ENCODE data around the genes CPSF6, LRRC10, RAB3IP, PTPRR and THAP2.

GRCh38 chr12:68819808-68820589, 12.0 kb downstream of the MDM2 start:
- PRO-cap, 4 experiments, result no peak in any of the 4 experiments
- RAMPAGE, long total RNA, 4 experiments, result no peak in any of the 4 experiments

- PRO-cap, 4 experiments, result no peak in any of the 4 experiments
- RAMPAGE, long total RNA, 4 experiments, result no peak in any of the 4 experiments
Measured at GRCh38 chr12:68976498-68976915, 43.5 kb upstream of the CPM start.

DNA sequence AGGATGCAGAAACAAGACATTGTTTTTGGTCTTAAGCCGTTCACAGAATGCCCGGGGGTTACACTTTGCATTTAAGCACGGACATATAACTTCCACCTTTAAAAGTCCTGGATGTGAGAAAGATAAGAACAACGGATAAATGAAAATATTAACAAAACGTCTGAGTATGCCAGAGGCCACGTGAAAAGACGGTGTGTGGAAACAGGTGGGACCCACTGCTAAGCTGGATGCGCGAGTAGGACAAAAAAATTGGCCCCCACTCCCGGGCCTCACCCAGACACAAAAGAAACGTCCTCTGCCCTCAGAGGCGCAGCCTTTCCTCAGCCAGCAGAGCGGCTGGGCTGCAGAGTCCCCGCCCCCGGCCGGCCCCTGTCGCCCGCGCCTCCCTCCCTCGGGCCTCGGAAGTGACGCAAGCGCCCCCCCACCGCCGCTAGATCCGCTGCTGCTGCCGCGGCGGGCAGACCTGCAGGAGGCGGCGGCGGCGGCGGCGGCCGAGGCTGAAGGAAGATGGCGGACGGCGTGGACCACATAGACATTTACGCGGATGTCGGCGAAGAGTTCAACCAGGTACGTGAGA, at the start of gene CPSF6:
Gene CPSF6 (plus strand): TSS at position 430 of the 577 bp plus-strand sequence.
- PRO-cap, 4 experiments, result peak in 4 of 4 experiments; most common plus-strand start position 460 of the sequence (in 2); most common minus-strand start position 322 of the sequence (in 3)
- RAMPAGE, long total RNA, 4 experiments, result start-site peak on the plus strand in 4 of 4 experiments, centred at positions 462 to 484 of the sequence, 241 to 567 reads per replicate

DNA sequence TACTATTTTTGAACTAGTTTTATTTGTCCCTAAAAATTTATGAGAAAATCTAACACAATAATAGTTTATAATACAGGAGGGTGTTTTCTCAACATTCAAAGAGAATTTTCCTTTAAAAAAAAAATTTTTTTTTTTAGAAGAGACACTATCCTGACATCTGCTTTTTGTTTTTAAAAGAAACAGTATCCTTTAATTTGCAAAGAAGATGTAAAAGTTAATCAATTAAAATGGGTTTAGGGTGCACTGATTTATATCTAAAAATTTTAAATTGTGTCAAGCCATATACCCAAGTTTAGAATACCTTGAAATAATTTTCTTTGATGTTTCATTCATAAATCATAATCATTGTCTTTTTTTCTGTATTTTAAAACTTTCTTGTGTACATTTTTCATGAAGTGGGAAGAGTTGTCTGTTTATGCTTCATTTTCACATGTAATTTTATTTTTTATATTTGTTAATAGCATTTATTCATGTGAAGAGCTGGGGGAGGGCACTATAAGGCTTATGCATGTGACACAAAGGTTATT, 23.7 kb downstream of the CPSF6 start:
- PRO-cap, 4 experiments, result no peak in any of the 4 experiments
- RAMPAGE, long total RNA, 4 experiments, result no peak in any of the 4 experiments

DNA sequence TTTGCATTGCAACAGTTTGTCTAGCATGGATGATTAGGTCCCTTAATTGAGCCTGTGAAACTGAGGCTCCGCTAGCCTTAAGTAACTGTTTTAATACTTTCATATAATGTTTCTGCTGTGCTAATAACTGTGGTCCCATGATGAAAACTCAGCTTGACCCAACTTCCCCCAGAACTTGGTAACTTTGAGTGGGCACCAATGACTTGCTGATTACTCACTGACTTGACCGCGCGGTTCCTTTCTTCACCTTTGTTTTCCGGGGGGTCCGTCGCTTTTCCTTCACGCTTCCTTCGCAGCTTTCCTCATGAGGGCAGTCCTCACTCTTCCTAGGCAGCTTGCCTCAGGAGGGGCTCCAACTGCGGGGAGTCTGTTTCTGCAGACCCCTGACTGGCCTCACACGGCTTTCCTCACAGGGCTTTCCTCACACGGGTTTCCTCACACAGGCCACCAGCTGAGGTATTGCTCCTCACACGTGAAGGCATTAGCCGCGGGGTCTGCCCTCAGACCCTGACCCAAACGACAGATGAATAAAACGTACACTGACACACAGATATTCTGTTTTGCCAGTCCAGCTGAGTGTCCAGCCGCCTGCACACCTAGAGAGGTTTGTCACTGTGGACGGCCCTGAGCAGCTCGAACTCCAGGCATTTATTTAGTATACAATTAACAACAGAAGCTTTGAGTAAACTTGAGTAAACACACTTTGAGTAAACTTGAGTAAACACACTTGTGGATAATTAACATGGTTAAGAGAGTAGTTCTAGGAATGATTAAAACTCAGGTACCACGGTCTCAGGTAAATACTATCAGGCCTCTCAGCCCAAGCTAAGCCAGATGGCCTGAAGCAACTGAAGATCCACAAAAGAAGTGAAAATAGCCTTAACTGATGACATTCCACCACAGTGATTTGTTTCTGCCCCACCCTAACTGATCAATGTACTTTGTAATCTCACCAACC, 16.2 kb upstream of the LYZ start:
- PRO-cap, 4 experiments, result no peak in any of the 4 experiments
- RAMPAGE, long total RNA, 4 experiments, result no peak in any of the 4 experiments

DNA sequence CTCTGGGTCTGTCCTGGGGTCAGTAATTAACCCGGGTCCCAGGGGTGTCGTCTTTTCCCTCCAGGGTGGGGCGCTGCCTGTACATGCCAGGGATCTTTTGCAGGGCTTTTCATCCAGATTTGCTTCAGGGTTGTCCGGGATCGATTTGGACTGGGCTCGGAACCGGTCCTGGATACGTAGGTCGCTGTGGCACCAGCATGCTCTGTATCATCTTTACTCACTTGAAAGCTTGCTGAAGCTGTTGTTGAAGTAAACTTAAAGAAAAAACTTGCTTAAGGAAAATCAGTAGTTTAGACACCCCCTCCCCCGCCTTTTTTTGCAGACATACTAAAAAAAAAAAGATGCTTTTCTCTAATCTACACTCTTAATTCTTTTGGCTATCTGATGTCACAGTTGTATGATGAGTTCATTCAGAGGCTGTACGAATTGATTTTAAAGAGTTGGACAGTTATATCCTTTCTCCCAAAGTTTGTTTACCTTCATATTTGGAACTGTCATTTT, 799 bp downstream of the FRS2 start:
- PRO-cap, 4 experiments, result no peak in any of the 4 experiments
- RAMPAGE, long total RNA, 4 experiments, result no peak in any of the 4 experiments

- PRO-cap, 4 experiments, result no peak in any of the 4 experiments
- RAMPAGE, long total RNA, 4 experiments, result no peak in any of the 4 experiments
Measured at GRCh38 chr12:69610561-69611198, at the start of gene LRRC10. LRRC10 (minus strand) TSS chr12:69610907.

- PRO-cap, 4 experiments, result no peak in any of the 4 experiments
- RAMPAGE, long total RNA, 4 experiments, result no peak in any of the 4 experiments
Measured at GRCh38 chr12:69685747-69686346, 13.3 kb downstream of the BEST3 start.

GRCh38 chr12:69738827-69739655, at the start of gene RAB3IP:
RAB3IP (plus strand) TSS chr12:69738860.
- PRO-cap, 4 experiments, result peak in 4 of 4 experiments; most common plus-strand start chr12:69739109 (in 4); most common minus-strand start chr12:69739105 (in 2)
- RAMPAGE, long total RNA, 4 experiments, result start-site peak on the plus strand in 4 of 4 experiments, at chr12:69738857-69738916 at its widest, 133 to 580 reads per replicate

GRCh38 chr12:69932938-69933589, 108.0 kb downstream of the MYRFL start:
- PRO-cap, 4 experiments, result no peak in any of the 4 experiments
- RAMPAGE, long total RNA, 4 experiments, result no peak in any of the 4 experiments

- PRO-cap, 4 experiments, result no peak in any of the 4 experiments
- RAMPAGE, long total RNA, 4 experiments, result no peak in any of the 4 experiments
Measured at GRCh38 chr12:69935435-69936033, 110.5 kb downstream of the MYRFL start.

GRCh38 chr12:70030940-70031501, 206.0 kb downstream of the MYRFL start:
- PRO-cap, 4 experiments, result no peak in any of the 4 experiments
- RAMPAGE, long total RNA, 4 experiments, result no peak in any of the 4 experiments

DNA sequence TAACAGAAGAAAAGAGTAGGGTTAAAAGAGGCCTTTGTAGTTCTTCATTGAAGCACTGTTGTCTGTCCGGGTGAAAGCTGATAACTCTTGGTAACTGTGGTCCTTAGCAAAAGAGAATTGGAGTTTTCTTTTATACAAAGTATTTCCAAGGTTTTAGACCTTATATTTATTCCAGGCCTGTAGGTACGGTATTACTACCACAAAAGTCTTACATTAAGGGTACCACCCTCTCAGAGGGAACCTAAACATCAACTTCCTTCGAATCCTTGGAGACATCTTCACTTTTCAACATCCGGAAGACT, 1.1 kb downstream of the CNOT2 start:
- PRO-cap, 4 experiments, result no peak in any of the 4 experiments
- RAMPAGE, long total RNA, 4 experiments, result no peak in any of the 4 experiments

DNA sequence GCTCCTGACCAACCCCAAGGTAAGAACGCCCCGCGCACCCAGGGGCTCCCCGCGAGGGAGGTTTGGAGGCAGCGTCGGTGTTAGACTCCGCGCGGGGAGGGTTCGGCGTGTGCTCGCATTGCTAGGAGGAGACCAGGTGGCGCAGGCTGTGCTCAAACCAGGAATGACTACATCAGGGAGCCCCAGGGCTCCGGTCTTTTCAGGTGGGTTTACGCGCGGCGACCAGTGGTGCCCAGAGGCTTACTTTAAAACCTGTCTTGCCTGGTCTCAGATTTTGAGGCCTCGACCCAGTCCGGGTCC, 912 bp downstream of the KCNMB4 start:
- PRO-cap, 4 experiments, result no peak in any of the 4 experiments
- RAMPAGE, long total RNA, 4 experiments, result no peak in any of the 4 experiments

DNA sequence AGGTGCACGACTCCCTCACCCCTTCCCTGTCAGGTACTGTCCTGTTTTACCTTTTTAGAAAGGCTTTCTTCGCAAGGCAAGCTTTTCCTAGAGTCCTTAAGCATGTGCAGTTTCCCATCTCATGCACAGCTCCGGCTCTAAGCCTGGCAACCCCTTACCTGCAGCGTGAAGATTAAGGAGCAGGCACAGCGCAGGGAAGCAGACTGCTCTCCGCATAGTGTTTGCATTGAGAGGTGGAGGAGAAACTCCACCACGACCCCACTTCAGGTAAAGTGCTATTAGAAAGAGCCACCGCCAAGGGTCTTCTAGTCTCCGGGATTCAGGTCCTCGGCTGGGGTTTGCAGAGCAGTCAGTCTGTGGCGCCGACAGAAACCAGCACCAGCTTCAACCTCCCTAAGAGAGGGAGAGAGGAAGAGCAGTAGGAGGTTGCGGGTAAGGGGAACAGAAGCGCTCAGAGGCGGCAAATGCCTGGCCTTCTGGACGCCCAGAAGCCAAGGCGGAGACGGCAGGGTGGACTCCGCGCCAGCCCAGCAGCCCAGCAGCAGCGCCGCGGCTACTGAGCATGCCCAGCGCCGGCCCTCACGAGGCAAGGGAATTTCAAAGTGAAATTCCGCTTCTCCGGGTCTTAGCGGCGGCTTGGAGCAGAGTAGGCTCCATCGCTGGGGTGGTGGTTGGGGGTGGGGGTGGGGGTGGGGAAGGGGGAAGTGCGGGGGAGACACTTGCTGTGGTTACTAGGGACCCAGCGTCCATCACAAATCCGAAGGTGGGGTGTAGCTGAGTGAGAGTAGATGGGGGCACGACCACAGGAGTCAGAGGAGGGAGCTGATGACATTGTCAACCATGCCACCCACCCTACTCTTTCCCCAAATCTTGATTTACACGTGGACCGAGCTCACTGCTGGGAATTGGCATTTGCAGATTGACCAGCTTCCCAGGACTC, at the start of gene PTPRR:
Gene PTPRR (minus strand): TSS at position 564 of the 940 bp plus-strand sequence.
- PRO-cap, 4 experiments, result no peak in any of the 4 experiments
- RAMPAGE, long total RNA, 4 experiments, result no peak in any of the 4 experiments

DNA sequence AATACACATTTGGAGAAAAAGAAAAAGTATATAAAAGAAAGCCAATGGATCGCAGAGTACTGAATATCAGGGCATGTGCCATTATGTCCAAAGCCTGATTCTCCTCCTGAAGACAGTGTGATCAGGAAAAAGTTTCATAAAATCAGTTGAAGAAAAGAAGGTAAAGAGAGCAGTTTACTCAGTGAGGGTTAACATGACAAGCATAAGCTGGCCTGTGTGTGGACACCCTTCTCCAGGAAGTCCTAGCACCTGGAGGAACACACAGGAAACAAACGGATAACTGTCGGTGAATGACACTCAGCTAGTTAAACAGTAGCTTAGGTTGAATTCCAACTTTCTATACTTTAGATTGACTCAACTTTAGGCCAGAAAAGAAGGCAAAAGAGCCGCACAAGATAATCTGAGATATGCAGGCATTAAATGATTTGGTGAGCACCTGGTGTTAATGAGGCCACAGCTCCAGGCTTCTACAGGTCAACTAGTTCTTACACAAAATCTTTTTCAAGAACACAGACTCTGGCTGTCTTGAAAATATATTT, 56.7 kb upstream of the TSPAN8 start:
- PRO-cap, 4 experiments, result no peak in any of the 4 experiments
- RAMPAGE, long total RNA, 4 experiments, result no peak in any of the 4 experiments

DNA sequence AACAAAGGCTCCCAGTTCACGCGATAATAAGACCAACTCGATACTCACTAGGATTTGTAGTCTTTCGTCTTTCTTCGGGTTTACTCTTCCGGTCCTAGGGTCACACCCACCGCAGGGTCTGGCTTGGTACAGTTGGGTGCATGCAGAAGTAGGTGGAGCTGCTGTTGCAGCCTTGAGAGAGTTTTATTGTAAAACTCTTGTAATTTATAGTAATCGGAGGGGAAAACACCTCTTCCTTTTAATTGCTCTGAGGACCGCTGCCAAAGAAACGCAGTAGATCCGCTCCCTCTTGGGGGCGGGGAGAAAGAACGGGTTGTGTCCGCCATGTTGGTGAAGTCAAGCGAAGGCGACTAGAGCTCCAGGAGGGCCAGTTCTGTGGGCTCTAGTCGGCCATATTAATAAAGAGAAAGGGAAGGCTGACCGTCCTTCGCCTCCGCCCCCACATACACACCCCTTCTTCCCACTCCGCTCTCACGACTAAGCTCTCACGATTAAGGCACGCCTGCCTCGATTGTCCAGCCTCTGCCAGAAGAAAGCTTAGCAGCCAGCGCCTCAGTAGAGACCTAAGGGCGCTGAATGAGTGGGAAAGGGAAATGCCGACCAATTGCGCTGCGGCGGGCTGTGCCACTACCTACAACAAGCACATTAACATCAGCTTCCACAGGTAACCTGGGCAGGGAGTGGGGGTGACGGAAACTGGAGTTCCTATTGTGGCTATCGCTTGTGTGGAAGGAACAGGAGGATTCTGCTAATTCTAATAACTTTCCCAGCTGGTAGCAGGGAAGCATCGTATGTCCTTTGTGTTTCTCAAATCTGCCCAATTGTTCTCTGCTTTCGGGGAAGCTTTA, at the start of gene THAP2:
Gene THAP2 (plus strand): TSS at position 385 of the 848 bp plus-strand sequence.
- PRO-cap, 4 experiments, result peak in 4 of 4 experiments; most common plus-strand start position 114 of the sequence (in 2); most common minus-strand start position 369 of the sequence (in 1)
- RAMPAGE, long total RNA, 4 experiments, result start-site peak on the plus strand in 3 of 4 experiments, centred at positions 120 to 430 of the sequence, 19 to 94 reads per replicate

DNA sequence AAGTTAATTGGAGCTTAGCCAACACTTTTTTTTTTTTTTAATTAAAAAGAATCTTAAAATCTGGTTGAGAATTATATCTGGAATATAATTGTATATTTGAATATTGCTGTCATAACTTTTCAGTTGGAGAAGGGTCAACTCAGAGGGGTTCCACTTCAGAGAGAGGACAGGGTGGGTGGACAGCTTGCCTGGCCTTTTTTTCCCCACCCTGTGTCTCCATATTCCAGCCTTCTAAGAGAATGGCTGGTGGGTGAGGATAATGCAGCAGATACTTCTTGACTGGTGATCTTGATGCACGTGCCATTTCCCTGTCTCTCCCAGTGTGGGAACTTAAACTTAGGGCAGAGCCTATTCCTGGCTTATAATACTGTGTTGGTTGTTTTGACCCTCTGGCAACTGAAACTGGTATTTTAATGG, 15.3 kb downstream of the RAB21 start:
- PRO-cap, 4 experiments, result no peak in any of the 4 experiments
- RAMPAGE, long total RNA, 4 experiments, result no peak in any of the 4 experiments

- PRO-cap, 4 experiments, result no peak in any of the 4 experiments
- RAMPAGE, long total RNA, 4 experiments, result no peak in any of the 4 experiments
Measured at GRCh38 chr12:71904108-71904948, 34.3 kb upstream of the TPH2 start.

DNA sequence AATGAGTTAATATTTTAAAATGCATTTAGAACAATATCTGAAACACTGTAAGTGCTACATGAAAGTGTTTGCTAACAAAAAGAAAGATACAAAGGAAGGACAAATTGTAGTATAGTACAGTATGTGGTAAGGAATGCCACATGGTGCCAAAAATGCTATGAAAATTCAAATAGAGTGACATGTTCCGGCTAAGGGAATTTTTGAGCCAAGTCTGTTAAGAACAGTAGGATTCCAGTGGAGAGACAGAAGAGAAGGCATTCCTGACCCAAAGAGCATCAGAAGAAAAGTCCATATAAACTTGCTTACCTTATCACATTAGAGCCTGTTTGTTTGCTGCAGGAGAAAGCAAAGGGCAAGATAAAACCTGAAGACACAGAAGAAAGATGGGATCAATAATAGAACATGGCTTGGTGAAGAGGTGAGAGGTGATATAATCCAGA, 148.4 kb downstream of the TPH2 start:
- PRO-cap, 4 experiments, result peak in 2 of 4 experiments; most common plus-strand start position 245 of the sequence (in 2)
- RAMPAGE, long total RNA, 4 experiments, result start-site peak on the plus strand in 4 of 4 experiments, centred at positions 244 to 322 of the sequence, 20 to 146 reads per replicate

Measured in spleen (tissue), 7 donors.